ENCODE results near the gene OR6B2.

- RRBS: 92% methylated on average over 3 of the region's 15 CpGs
Observed at GRCh38 chr2:238886365-238887061, 38.6 kb downstream of the TWIST2 start.

GRCh38 chr2:238907413-238908262 is 59.8 kb downstream of the TWIST2 start:
- RRBS: no CpG with 5 or more reads among the region's 12 CpGs

DNA sequence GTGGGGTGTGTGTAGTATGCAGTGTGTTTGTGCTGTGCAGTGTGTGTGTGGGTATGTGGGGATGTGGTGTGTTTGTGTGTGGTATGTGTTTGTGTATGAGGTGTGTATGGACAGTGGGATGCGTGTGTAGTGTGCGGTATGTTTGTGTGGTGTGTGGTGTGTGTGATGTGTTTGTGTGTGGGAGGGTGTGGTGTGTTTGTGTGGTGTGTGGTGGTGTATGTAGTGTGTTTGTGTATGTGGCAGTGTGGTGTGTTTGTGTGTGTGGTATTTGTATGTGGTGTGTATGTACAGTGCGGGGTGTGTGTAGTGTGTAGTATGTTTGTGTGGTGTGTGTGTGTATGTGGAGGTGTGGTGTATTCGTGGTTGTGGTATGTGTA is 60.8 kb downstream of the TWIST2 start:
- RRBS: no CpG with 5 or more reads among the region's 4 CpGs

- RRBS: no CpG with 5 or more reads among the region's 21 CpGs
Observed at GRCh38 chr2:238938198-238938932, 90.5 kb downstream of the TWIST2 start.

DNA sequence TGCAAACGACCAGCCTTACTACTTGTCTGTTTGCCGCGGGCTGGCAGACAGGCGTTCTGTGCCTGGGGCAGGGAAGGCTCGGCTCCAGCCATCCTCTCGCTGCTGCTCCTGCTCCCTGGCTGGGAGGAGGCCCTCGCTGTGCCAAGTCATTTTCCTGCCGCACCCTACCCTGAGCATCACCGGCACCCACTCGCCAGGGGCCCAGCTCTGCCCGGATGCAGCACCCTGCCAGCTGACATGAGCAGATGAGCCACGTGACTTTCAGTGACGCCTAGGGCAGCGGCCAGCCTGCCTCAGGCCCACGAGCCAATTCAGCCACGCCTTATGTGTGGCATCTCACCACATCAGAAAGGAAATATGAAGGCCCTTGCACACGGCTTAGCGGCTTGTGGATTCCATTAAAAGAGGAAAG is 250.4 kb downstream of the TWIST2 start:
- RRBS: no CpG with 5 or more reads among the region's 18 CpGs

GRCh38 chr2:239164262-239165010 is 236.4 kb downstream of the HDAC4 start:
- RRBS: no CpG with 5 or more reads among the region's 20 CpGs

DNA sequence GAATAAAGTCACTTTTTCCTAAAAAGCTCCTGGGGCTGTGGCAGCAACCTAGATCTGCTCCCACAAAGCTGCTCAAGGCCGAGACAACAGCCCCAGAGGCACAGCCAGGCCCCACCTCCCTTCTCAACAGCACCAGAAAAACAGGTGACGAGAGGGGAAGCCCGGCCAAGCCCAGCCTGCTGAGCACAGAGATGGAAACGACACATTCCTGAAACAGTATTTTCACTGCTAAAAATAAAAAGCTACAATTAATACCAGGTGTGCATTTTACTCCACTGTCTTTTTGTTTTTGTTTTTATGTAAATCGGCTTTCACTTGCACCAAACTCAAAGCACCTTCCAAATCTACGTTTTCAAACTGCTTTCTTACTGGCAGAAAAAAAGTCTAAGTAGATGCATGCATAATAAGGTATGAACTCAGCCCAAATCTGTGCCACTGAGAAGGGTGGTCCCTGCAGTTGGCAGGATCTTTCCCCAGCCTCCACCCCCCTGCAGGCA is 199.2 kb downstream of the HDAC4 start:
- RRBS: no CpG with 5 or more reads among the region's 6 CpGs

- RRBS: no CpG with 5 or more reads among the region's 8 CpGs
Observed at GRCh38 chr2:239232299-239233273, 168.2 kb downstream of the HDAC4 start.

- RRBS: no CpG with 5 or more reads among the region's 9 CpGs
Observed at GRCh38 chr2:239269238-239269805, 131.5 kb downstream of the HDAC4 start.

DNA sequence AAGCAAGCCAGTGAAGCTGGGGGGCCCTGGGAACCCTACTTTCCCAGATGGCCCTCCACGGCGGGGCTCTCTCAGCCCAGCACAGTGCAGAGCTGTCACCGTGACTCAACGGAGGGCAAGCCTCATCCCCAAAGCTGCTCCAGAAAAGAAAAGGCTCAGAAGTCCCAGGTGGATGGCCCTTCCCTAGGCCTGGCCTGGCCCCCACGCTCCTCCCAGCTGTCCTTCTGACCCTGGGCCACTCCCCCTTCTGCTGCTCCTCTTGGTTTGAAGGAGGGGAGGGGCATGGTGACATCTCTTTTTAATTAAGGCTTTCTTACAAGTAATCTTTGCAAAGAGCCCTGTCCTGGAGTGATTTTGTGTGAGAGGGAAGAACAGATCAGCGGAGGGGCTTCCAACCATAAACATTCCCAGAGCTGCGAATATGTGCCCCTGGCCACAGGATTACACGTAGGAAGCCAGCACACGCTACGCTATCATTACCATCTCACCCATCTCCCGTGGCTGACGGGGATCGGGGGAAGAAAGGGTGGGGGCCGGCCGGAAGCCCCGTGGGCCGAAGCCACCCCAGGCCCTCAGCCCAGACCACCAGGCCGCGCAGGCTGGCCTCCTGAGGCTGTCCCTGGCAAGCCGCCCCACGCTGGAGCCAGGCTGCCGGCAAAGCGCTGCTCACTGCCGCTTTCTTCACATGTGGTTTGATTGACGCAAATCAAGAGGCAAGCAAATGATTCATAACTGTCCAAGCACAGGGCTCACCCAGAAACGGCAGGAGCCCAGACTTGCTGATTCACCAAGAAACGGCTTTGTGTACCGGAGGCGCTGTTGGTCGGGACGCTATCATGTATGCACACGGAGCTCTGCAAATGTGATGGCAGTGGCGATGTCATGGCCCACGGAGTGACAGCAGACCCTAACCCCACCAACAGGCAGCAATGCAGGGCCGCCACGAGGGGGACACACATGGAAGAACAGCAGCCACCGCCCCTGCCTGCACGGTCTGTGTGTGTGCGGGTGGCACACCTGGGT is 125.9 kb downstream of the HDAC4 start:
- RRBS: 22% methylated on average over 3 of the region's 39 CpGs

DNA sequence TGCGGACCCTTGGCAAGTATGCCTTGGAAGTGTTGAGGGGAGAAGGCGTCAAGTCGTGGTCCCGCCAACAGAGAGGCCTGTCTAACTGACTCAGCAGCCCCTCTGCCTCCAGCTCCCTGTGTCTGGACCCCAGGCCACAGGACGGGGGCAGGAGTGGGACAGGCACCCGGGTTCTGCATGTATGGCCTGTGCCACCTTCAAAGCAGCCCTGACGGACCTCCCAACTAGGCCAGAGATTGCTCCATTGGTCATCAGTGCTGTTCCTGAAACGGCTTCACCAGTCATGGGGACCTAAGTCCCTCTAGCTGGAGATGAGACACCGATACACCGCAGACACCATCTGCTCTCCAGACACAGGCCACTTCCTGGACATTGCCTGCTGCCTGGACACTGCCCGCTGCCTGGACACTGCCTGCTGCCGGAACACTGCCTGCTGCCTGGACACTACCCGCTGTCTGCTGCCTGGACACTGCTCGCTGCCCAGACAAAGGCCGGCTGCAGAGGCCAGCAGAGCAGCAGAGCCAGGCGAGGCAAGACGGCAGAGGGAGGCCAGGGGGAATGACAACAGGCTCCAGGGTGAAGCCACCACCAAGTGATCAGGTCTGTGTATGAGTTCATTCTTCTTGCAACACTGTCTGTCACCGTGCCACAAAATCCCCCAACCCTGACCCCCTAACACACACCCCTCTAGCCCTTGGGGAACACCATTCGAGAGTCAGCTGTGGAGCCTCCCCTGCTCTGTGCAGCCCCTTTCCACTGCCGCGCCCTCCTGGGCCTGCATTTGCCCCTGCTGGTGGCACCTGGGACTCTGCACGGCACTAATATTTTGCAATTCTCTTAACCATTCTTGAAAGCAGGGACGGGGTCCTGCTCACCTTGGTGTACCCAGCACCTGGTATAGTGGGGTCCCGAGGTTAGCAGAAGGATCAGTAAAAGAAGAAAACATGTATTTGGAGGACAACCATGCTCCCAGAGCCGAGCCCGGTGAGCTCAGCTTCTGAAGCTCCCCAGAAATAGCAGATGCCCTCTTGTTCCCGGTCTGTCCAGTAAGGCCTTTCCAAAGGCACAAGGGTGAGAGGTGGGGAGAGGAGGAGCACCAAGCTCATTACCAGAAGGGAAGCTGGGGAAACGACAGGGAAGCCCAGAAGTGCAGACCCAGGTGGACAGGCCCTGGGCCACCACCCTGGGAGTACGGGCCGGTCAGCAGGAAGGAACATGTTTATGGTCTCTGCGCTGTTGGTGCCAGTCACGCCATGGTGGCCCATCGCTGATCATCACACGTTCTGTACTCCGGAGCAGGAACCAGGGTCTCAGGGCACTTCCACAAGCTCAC is 124.1 kb downstream of the HDAC4 start:
- RRBS: 72% methylated on average over 8 of the region's 35 CpGs

GRCh38 chr2:239295691-239296094 is 105.1 kb downstream of the HDAC4 start:
- RRBS: no CpG with 5 or more reads among the region's 3 CpGs

DNA sequence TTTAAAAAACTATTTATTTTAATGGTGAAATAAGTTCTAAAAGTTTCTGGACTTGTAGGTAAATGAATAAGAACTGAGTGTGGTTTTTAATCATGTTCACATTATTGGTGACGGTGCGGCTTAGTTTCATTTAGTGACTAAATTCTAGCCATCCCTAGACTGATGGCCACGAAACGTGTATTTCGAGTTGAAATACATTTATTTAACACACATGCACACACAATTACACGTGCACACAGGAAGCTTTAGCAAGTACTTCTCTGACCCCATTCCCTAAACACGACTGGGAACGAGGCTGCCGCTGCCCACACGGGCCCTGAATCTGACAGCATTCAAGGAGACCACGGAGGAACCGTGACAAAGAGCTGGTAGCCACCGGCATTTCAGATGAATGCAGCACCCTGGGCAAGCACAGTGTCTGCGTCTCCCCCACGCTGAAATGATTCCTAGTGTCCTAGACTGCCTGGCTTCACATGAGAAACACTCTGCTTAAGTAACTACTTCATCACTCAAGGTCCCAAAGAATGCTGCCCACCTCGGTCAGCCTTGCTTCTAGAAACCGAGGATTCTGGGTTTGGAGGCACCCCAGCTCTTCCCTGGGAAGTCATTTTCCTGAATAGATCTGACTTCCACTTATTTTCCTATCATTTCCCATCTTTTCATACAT is 95.1 kb downstream of the HDAC4 start:
- RRBS: no CpG with 5 or more reads among the region's 17 CpGs

- RRBS: no CpG with 5 or more reads among the region's 4 CpGs
Observed at GRCh38 chr2:239310258-239310702, 90.5 kb downstream of the HDAC4 start.

DNA sequence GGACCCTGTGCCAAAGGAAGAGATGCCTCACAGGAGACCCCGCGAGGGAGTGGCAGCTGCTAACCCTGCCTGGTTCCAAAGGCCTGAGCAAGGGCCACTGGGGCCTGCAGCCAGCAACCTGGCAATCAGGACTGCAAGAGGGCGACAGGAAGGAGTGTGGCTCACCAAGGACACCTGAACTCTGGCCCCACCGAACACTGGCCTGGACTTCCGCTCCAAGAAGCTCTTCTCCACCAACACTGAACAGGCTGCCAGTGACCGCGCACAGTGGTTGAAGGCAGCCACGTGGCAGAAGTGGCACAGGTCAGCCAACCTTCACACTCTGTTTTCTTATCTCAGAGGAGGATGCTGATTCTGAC is 70.5 kb downstream of the HDAC4 start:
- RRBS: no CpG with 5 or more reads among the region's 8 CpGs

DNA sequence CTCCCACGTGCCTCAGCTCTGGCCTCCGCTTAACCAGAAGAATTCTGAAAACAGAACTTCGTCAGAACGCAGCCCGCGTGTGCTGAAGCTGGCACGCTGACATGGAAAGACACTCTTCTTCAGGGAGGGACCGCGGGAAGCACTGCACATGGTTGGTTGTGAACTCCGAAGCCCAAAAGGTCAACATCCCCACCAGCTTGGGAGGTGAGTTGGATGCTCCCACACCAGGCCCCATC is 9.1 kb downstream of the HDAC4 start:
- RRBS: no CpG with 5 or more reads among the region's 10 CpGs

- RRBS: no CpG with 5 or more reads among the region's 6 CpGs
Observed at GRCh38 chr2:240030319-240030865, at the start of gene OR6B2. TSS of gene OR6B2 (minus strand) at chr2:240030429.

- RRBS: no CpG with 5 or more reads among the region's 19 CpGs
Observed at GRCh38 chr2:240459680-240460144, 24.2 kb downstream of the GPC1 start.

DNA sequence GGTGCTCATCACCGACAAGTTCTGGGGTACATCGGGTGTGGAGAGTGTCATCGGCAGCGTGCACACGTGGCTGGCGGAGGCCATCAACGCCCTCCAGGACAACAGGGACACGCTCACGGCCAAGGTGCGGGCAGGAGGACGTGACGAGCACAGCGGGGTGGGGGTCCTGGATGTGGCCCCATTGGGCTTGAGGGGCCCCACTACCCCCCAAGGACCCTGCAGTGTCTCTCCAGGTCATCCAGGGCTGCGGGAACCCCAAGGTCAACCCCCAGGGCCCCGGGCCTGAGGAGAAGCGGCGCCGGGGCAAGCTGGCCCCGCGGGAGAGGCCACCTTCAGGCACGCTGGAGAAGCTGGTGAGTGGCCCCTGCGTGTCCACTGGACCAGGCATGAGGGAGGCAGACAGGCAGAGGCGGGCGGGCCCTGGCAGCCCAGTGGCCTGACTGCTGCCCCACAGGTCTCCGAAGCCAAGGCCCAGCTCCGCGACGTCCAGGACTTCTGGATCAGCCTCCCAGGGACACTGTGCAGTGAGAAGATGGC is 29.2 kb downstream of the GPC1 start:
- RRBS: no CpG with 5 or more reads among the region's 28 CpGs

DNA sequence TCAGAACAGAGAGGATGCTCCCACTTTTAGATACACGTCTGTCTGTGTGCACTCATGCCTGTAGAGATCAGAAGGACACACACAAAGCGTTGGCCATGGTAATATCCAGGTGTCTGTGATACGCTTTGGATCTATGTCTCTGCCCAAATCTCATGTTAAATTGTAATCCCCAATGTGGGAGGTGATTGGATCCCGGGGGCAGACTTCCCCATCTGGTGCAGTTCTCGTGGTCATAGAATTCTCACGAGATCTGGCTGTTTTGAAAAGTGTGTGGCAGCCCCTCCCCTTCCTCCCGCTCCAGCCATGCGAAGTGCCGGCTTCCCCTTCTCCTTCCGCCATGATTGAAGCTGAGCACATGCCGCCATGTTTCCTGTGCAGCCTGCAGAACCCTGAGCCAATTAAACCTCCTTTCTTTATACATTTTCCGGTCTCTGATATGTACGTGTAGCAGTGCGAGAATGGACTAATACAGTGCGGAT is 42.4 kb downstream of the GPC1 start:
- RRBS: no CpG with 5 or more reads among the region's 15 CpGs